SJSA1 (cell line): Measurements from ENCODE around the genes SIRT2, FBXO17, IFNL1, SAMD4B and ZFP36.

DNA sequence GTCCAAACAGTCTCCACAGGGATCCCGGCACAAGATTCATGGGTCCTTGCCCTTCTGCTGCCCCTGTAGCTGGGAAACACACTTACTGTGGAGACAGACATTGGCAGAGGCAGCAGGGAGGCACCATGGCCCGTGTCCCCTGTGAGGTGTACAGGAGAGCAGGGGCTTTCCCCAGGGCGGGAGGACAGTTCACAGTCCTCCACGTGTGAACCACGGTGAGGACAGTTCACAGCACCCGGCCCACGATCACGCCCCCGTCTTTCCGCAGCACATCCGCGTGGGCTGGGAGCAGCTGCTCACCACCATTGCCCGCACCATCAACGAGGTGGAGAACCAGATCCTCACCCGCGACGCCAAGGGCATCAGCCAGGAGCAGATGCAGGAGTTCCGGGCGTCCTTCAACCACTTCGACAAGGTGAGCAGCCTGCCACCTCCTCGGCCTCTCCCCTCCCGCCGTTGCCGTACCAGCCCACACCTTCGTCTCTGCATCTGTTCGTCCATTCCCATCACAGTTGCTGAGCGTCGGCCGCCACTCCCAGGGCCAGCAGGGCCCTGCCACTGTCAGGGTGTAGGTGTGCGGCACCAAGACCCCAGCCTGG is 17.5 kb downstream of the CAPN12 start:
- RAMPAGE, long total RNA = no peak

GRCh38 chr19:38730547-38730742 is 13.8 kb downstream of the CAPN12 start:
- RAMPAGE, long total RNA = no peak

DNA sequence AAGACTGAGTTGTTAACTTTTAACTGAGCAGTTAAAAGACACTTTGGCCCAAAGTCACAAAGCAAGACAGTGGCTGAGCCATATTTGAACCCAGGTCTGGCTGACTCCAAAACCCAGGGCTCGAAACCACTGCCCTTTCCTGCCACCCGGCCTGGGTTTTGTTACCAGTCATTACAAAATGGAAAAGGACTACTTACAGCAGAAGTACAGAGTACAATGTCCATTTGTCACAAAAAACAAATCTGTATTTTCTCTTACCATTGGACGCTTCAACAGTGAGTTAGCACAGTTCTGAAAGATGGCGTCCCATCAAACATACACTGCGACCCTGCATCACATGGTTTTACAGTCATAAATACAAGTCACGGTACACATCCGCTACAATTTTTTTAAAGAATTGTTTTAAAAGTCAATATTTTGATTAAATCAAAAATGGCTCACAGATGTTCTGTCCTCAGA is 8.4 kb downstream of the HNRNPL start:
- RAMPAGE, long total RNA = no peak

- RAMPAGE, long total RNA = no peak
Measured at GRCh38 chr19:38893225-38894356, 5.8 kb downstream of the SIRT2 start.

DNA sequence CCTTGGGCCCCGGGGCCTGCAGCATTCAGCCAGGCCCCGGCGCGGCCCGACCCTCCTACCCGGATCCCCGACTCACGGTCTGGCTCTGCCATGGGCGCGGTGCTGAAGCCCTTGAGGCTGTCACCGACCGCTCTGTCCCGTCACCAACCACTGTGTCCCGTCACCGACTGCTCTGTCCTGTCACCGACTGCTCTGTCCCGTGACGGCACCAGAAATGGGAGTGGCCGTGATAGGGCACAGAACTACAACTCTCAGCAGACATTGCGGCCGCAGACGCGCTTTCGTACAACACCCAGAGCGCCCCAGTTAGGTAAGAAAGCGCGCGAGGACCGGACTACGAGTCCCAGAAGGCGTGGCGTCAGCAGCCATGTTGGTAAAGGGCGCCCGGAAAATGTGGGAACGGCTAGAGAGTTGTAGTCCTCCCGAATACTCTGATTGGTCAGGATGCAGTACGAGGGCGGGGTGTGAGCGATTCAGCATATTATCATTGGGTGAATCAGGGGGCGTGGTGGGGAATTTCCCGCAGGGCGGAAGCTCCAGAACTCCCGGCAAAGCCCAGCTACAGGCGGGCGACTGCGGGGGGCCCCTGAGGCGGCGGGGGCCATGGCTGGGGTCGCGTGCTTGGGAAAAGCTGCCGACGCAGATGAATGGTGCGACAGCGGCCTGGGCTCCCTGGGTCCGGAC is at the start of gene SIRT2:
Gene SIRT2 (minus strand): TSS at position 189 of the 684 bp plus-strand sequence.
- RAMPAGE, long total RNA = no peak

DNA sequence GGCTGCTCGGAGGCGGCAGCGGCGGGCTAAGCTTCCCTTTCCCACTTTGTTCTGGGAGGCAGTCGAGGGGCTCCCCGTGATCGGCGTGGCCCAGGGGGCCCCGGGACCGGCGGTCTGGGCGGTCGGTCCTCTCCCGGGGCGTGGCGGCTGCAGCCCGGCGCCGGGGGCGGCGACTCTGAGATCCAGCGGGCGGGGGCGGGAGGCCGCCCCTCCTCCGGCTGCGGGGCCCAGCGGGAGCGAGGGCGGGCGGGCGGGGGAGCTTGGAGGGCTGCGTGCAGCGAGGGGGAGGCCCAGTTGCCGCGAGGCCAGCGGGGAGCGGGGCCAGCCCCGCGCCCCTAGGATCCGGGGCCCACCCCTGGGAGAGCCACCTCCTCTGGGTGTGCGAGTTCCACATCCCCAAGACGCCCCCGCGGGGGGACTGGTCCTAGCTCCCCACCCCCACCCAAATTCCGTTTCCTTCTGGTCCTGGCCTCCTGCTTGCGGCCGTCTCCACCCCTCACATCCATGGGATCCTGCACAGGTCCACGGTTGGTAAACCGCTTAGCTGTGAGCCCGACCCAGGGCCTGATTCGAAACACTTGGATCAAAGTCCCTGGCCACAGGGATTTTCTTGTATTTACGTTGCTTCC is at the start of gene FBXO17:
Gene FBXO17 (minus strand): TSS at position 151 of the 629 bp plus-strand sequence.
- RAMPAGE, long total RNA = no peak

- RAMPAGE, long total RNA = no peak
Measured at GRCh38 chr19:39128038-39129166, 2.8 kb downstream of the PAK4 start.

DNA sequence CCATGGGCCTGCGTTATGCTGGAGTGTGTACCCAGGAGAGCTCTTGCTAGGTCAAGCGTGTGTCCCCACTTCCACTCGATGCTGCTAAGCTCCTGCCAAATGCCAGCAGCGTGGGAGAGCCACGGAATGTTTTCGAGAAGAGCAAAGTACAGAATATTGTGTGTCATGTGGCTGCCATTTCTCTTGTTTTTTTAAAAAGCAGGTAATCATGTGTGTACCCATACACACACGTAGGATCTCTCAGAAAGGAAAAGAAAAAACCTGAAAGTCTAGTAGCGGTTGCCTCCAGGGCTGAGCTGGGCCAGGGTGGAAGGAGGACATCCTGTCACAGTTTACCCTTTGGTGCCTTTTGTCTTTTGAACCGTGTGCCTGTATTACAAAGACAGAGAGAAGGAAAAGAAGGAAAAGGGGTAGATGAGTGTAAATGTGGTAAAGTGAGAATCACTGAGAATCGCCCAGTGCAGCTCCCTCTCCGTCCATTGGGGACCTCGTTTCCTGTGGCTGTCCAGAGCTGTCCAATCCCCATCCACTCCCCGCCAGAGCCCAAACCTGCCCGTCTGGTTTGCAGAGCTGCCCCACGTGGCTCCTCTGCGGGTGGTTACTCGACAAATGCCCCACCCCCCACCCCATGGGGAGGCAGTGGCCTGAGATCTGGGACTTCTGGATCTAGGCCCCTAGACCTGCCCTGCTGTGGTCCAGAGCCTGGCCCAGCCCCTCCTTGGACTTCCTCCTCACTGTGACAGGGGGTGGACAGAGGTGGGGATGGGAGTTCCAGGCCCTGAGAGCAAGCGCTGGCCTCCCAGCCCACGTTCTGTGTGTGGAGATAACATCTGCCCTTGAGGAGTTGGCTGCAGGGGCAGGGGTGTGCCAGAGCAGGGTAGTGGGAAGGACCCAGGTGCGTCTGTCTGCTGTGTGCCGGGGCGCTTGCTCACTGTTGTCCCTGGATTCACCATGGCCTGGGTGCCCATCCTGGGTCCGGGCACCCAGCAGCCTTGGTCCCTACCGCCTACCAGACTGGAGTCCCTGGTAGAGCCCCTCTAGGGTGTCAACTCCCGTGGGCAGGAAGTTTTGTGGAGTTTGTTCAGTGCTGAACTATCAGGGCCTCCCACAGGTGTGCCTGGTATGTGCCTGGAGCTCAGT is 29.0 kb downstream of the PAK4 start:
- RAMPAGE, long total RNA = no peak

- RAMPAGE, long total RNA = no peak
Measured at GRCh38 chr19:39164534-39164771, 32.3 kb upstream of the NCCRP1 start.

- RAMPAGE, long total RNA = no peak
Measured at GRCh38 chr19:39166575-39167079, 30.1 kb upstream of the NCCRP1 start.

DNA sequence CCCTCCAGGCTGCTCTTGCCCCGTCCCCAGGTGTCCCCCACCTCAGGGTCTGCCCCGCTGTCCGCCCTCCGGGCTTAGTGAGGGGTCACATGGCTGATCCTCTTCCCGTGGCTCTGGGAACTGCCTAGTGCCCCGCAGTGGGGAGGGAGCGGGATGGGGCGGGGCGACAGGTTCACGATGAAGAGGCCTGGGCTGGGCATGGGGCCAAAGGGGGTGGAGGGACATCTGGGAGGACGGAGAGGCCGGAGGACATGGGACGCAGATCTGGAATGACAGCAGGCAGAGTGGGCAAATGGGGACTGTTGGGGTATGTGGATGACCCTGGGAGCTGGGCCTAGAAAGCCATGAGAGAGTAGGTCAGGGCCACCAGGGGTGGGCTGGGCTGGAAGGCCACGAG is 29.7 kb upstream of the NCCRP1 start:
- RAMPAGE, long total RNA = no peak

DNA sequence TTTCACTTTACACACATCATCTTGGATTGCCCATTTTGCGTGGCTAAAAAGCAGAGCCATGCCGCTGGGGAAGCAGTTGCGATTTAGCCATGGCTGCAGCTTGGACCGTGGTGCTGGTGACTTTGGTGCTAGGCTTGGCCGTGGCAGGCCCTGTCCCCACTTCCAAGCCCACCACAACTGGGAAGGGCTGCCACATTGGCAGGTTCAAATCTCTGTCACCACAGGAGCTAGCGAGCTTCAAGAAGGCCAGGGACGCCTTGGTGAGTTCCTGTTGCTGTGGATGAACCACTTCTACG is at the start of gene IFNL1:
Gene IFNL1 (plus strand): TSS at position 75 of the 296 bp plus-strand sequence.
- RAMPAGE, long total RNA = no peak

- RAMPAGE, long total RNA = no peak
Measured at GRCh38 chr19:39308265-39309112, 12.2 kb downstream of the LRFN1 start.

GRCh38 chr19:39342199-39342878 is at the start of gene SAMD4B:
Gene SAMD4B, plus strand, starts transcription at chr19:39342421.
- RAMPAGE, long total RNA = no peak

DNA sequence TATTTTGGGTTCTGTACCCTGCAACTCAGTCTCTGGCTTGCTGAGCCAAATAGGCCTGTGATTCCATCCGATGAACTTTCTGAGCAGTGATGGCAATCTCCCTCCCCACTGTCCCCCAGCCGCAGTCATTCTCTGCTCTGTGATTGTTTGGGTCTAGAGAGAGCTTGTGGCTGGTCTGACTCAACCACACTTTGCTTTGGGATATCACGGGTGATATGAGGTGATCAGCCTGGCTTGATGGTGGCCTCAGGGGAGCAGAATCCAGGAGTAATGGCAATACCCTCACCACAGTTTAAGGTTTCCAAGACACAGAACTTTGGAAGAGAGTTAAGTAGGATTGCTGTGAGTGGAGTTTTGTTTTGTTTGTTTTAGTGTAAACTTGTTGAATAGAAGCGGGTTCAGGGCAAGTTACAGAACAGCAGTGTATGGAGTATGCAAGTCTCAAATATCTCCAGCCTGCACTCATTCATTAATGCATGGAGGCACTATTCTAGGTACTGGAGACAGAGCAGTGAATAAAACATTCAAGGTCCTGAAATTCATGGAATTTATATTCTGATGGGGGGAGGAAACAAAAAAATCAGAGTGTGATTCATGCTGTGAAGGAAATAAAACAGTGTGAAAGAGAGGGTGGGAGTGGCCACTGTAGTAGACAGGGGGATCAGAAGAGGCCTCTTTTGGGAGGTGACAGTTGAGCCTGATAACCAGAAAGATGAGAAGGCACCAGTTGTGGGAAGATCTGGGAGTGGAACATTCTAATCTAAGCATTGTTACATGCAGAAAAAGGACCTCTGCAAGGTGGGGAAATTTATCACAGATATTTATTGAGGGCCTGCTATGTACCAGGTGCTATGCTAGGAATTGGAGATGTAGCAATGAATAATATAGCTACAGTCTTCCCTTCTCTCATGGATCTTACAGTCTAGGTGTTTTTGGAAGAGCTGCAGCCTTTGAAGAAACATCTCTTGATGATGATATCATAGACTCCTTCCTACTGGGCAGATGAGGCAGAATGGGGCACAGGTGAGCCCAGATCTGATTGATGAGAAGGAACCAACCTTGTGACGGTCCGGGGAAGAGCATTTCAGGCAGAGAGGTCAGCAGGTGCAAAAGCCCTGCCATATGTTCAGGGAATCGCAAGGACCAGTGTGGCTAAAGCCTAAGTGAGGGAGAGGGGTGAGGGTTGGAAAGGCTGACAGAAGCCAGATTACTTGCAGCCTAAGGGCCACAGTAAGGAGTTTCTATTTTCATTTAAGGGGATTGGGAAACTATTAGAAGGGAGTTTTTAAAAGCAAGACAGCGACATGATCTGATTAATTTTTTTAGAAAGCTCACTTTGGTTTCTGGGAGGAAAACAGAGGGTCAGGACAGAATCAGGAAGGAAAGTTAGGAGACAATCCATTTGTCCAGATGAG is 5.7 kb downstream of the SAMD4B start:
- RAMPAGE, long total RNA = no peak

DNA sequence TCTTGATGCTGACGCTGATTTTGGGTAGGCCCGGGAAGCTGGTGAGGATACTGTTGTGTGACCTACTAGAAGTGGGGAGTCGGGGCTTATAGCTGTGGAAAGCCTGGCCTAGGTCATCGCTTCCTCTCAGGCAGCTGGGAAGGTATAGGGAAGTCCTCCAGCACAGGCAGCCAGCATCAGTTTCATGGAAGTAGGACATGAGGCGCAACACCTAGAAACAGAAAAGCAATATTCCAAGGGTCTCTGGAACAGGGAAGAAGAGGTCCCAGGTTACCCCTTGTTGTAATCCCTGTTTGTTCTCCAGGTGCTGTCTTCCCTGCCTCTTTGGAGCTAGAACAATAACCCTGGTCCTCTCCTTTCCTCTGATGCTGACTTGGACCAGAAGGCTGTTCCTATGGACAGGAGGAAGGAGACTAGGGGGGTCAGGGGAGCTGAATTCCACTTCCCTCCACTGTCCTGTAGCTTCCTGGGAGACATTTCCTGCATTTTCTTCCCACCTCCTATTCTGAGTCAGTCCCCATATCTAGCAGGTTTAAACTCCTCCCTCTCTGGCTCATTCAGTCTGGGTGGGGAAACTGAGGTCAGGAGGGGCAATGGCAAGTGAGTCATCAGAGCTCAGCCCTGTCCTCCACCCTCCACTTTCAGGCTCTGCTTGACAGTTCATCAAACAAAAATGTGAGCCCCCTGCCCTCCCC is 20.2 kb downstream of the SAMD4B start:
- RAMPAGE, long total RNA = no peak

DNA sequence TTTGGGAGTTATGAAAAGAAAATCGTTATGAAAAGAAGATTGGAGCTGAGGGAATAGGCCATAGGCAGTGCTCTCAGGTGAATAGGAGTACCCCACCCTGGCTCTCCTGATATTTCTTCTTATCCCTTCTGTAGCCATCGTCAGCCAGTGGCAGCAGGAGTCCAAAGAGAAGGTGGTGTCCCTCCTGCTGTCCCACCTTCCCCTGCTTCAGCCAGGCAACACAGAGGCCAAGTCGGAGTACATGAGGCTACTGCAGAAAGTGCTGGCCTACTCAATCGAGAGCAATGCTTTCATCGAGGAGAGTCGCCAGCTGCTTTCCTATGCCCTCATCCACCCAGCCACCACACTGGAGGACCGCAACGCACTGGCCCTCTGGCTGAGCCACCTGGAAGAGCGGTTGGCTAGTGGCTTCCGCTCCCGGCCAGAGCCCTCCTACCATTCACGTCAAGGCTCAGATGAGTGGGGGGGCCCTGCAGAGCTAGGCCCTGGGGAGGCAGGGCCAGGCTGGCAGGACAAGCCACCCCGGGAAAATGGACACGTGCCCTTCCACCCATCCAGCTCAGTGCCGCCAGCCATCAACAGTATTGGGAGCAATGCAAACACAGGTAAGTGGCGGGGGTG is 21.3 kb downstream of the PAF1 start:
- RAMPAGE, long total RNA = no peak

GRCh38 chr19:39383988-39384975 is 6.6 kb downstream of the PAF1 start:
- RAMPAGE, long total RNA = no peak

GRCh38 chr19:39406028-39406964 is at the start of gene ZFP36:
Gene ZFP36, plus strand, starts transcription at chr19:39406847.
- RAMPAGE, long total RNA = no peak

GRCh38 chr19:39406965-39407485 is 378 bp downstream of the ZFP36 start:
- RAMPAGE, long total RNA = no peak